Natural killer cell (primary cell): Measurements from ENCODE around the gene SHKBP1.

GRCh38 chr19:39833189-39833712 lies 711 bp downstream of the DYRK1B start:
- PRO-cap = bidirectional peak, plus-strand start at chr19:39833804, minus-strand start at chr19:39833621

DNA sequence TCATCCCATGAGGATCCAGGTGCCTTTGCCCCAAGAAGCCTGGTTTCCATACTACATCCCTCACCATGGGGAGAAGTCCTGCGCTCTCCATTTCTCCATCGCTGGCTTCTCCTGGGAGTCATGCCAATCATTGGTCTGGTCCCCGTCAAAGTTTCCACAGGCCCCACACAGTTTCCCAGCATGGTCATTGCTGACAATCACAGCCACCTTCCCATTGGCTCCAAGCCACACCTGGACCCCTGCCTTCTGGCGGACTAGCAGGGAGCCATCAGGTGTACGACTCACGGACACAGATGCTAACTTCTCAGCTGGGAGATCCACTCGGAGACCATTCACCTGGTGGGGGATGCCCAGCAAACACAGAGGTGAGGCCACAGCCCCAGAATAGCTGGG lies 17.4 kb upstream of the FBL start:
- PRO-cap = no peak

DNA sequence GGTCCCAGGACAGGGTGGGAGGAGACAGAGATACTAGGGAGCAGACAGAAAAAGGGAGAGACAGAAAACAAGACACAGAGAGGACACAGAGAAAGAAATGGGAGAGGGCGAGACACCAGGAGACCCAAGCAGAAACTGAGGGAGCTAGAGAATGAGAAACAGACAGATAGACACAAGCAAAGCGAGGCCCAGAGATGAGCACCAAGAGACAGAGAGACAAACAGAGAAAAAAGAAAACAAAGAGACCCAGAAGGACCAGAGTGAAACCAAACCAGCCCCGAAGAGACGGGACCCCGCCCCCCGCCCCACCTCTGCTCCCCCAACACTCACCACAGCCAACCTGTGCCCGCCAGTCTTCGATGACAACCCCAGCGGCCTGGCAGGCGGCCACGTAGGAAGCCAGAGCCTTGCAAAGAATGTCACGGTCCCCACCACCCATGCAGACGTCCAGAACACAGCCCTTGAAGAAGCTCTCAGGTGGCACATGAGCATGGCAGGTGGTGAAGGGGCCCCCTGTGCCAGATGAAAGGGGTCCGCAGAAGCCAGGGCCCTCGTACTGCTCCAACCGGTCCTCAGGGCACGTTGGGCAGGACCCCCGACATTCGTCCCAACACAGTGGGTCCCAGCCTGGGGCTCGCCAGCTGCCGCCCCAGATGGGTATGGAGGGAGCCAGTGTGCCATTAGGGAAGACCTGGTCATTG lies 31.3 kb upstream of the FBL start:
- PRO-cap = no peak

- PRO-cap = no peak
Measured at GRCh38 chr19:40207346-40207576, 10.9 kb downstream of the TTC9B start.

DNA sequence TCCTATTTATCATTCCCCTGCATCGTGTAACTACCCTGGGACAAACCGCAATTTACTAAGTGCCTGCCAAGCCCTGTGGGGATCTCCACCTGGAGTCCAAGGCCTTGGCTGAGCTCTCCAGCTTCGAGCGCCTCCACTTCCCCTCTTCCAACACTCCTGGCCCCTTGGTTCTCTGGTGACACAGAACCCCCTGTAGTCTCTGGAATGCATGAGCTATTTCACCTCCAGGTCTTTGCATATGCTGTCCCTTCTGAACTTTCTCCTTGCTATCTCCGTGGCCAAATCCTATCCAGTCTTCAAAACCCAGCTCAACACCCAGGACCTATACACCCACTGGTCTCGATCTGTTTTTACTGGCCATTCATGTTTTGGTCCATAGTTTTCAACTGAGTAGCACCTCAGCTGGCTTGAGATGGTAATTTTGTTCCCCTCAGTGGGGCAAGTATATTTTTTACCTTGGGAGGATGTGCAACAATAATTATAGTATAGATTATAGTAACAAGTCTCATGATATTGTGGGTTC lies 26.1 kb upstream of the CCNP start:
- PRO-cap = no peak

- PRO-cap = no peak
Measured at GRCh38 chr19:40266934-40267765, 18.0 kb downstream of the AKT2 start.

- PRO-cap = no peak
Measured at GRCh38 chr19:40273382-40274332, 11.5 kb downstream of the AKT2 start.

- PRO-cap = no peak
Measured at GRCh38 chr19:40410961-40411931, 1.9 kb downstream of the PRX start.

GRCh38 chr19:40442269-40442957 lies 1.7 kb downstream of the SERTAD3 start:
- PRO-cap = no peak

DNA sequence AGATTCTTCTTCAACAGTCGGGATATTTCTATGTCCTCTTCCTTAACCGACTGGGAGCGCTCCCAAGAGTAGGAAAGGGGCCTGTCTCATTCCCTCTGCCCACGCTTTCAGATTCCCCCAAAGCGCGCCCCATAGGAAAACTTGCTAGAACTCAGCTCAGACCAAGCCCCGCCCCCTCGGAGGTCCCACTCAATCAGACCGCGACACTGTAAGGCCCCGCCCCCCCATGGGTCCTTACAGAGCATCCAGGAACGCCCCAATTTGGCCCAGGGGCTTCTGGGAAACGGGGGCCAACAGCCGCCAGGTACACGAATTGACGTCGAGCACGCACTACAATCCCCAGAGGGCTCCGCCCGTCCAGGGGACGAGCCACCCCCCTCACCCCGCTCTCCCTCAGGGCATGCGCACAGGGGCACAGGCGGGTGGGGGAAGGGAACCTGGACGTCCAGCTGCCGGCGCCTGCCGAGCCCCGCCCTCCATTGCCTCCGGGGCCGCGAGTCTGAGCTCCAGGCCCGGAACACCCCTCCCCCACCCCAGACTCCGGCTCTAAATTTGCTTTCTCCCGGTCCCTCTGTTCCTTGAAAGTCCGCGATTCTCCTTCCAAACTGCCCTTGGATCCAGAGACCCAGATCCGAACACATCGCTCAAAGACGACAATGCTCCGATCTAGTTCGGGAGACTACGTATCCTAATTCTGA lies 1.0 kb downstream of the SERTAD3 start:
- PRO-cap = bidirectional peak, plus-strand start at position 415 of the sequence, minus-strand start at position 124 of the sequence; unidirectional peak, plus-strand start at position 479 of the sequence

DNA sequence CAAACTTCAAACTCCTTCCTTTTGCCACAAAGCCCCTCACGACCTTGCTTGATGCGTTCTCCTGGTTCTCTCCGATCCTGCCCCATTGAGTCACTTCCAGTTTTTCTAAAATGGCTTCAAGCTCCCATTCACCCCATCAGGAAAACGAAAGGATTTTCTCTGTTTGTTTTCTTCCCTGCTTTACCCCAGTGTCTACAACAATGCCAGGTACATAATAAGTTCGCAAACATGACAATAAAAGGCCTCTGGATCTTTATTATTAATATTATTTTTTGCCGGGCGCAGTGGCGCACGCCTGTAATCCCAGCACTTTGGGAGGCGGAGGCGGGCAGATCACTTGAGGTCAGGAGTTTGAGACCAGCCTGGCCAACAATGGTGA lies 862 bp upstream of the SERTAD3 start:
- PRO-cap = no peak

DNA sequence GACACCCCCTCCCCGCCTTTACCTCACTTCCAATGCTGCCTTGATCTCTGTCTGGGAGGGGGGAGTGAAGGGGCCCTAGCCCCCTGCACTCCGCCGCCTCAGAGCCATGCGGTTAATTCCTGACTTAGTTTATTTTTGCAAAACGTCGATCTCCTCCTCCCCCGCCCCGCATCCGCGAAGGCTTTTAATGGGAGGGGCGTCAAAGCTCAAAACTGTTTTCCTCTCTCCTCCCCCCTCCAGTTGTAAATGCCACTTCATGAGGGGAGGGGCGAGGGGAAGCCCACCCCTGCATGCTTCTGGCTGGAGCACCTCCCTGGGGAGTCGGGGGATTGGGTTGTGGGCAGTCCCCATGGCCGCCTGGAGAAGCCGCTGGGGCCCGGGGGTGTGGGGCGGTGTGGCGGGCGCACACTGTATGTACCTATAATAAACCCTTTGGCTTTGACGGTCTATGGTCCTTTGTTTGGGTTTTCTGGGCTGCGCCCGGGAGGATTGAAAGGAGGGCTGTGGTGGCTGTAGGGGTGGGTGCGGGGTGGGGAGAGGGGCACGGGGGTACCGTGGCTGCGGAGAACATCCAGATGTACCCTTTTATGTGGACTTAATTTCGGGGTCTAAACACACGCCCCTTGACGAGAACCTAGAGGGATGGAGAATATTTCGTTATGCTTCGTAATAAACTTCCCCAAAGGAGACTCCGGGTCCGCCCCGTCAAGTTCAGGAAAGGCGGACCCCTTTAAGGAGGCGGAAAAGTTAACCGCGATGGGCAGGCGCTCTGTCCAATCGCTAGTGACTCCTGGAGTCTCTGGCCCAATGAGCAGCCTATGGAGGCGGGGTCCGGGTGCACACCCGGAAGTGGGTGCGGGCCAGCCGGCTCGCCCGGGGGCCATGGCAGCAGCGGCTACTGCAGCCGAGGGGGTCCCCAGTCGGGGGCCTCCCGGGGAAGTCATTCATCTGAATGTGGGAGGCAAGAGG lies at the start of gene SHKBP1:
TSS of gene SHKBP1 (plus strand) at position 856 of the 969 bp plus-strand sequence.
- PRO-cap = bidirectional peak, plus-strand start at position 870 of the sequence, minus-strand start at position 644 of the sequence

GRCh38 chr19:40590535-40591067 lies 10.6 kb upstream of the LTBP4 start:
- PRO-cap = no peak

DNA sequence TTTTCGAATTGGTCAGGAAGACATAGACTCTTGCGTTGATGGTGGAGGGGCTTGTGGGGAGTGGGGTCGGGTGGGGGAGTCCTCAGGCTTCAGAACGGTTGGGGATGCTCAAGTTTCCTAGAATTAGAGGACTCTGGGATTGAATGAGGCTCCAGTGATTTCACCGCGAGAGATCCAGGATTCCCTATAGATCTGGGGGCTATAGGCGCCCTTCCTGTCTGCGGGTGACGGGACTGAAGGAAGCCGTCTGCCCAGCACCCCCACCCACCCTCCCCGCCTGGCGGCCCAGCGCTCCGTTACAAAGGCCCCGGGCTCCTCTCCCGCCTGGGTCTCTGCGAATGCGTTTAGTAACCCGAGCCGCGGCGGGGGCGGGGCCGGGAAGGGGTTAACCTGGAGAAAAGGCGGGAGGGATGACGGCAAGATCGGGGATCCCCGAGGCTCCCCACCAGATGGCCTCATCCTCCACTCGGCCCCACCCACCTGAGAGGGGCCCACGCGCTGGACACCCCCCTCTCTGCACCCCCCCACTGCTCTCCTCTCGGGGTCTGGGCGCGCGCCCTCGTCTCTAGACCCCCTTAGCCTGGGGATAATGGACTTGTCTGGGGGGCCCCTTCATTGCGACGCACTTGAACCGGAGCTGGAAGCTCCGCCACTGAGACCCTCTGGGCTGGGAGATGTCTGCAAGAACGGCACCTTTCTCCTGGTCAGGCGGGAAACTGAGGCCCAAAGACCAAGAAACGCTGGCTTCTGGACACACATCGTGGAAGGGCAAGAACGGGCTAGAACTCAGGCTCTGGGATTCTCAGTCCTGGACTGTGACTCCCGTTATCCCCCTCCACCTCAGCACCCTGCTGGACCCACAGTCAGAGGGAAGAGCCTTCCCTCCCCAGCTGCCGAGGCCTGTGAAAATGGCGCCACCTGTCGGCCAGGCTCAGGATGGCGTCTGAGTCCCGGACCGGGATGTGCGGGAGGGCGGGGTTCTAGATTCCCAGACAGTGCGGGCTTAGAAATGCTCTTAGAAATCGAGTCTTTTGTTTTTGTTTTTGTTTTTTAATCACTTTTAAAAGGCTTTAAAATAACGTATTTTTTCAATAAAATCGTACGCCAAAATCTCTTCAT lies 3.0 kb upstream of the LTBP4 start:
- PRO-cap = no peak

GRCh38 chr19:40618955-40619660 lies 17.9 kb downstream of the LTBP4 start:
- PRO-cap = no peak

- PRO-cap = no peak
Measured at GRCh38 chr19:40634436-40634908, 33.3 kb downstream of the LTBP4 start.

DNA sequence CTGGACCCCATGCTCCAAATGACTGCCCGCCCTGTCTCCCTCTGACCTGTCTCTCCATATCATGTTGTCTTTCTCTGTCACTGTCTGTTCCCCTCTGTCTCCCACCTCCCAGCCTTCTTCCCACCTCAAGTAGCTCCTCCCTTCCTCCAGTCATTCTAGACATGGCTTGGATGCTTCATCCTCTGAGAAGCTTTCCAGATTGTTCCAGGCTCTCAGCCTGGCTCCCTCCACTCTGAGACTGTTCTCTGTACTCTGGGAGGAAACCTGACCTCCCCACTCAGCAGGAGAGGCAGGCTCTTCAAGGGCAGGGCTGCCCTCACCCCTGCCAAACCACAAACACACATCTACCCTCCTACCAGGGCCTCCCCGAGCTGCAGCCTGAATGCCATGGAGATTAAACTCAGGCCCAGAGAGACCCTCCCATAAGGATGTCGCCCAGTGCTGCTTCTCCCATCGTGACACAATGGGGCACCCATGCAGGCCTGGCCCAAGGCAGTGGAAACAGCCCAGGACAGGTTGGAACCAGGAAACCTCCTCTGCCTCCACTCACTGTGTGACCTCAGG lies 16.2 kb downstream of the NUMBL start:
- PRO-cap = unidirectional peak, minus-strand start at position 254 of the sequence

GRCh38 chr19:40690195-40690493 lies 307 bp downstream of the NUMBL start:
- PRO-cap = no peak

- PRO-cap = no peak
Measured at GRCh38 chr19:40703260-40703774, 12.9 kb upstream of the NUMBL start.

GRCh38 chr19:40705221-40705732 lies 11.4 kb downstream of the COQ8B start:
- PRO-cap = no peak